ENCODE data around the gene ANGPTL3.

DNA sequence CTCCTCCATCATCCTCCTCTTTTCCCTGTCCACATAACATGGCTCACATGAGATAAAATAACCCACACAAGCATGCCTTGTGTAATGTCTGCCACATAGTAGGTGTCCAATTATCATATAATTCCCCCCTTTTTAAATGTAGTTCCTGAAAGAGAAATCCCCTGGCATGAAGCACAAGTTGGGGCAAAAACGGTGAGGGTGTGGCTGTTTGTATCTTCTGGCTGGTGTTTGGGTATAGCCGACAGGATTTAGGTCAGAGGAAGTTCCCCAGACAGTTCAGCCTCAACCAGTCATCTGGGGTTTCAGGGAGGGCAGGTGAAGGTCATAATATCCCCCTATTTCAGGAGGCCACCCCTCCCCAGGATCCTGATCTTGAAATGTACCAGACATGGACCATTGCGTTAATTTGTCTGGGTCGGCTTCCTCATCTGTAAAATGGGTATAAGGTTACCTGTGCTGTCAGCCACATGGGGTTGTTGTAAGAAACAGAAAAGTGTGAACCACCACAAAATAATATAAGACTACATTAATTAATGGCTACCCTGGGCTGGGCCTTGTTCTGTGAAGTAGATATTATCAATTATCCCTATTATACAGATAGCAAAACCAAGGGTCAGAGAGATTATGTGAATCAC, 29.1 kb upstream of the JUN start:
- PRO-cap: no peak
- RRBS, 2 experiments: no CpG with 5 or more reads among the region's 4 CpGs

DNA sequence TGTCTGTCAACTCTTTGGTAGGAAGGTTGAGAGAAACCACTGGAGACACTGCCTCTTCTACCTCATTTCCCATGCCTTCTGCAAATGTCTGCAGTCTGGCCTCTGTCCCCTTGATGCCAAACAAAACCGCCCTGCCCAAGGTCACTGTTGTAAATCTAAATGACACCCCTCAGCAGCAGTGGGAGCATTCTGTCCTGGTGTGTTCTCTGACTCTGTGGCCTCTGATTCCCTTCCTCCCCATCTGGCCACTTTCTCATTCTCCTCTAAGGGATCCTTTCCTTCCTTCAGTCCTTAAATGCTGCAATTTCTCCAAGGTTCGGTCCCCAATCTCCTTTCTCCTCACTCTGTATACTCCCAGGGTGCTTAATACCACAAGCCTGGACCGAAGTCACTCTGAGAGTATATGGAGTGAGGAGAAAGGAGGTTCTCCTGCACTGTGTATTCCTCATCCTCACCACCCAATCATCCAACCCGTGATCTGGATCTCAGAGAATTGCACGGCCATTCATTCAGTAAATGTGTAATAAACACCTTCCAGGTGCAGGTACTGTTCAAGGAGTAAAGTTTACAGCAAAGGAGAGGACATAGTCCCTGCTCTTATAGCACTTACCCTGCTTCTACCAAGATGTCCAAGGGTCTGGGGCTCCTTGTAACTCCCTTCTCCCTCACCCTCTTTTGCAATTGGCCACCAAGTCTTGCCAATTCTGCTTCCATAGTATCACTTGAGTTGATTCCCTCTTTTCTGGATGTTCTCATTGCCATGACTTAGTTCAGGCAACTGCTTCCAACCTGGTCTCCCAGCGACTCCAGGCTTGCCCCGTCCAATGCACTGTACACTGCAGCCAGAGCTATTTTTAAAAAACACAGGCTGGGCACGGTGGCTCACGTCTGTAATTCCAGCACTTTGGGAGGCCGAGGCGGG, 139.2 kb upstream of the JUN start:
- PRO-cap: no peak
- RRBS, 2 experiments: no CpG with 5 or more reads among the region's 11 CpGs

- PRO-cap: no peak
- RRBS, 2 experiments: no CpG with 5 or more reads among the region's 2 CpGs
These were observed 172.8 kb upstream of the FGGY start for GRCh38 chr1:59124108-59124548.

- PRO-cap: unidirectional peak, plus-strand start at chr1:59146702
- RRBS, 2 experiments: 3 to 4% methylated on average over 5 of the region's 58 CpGs
These were observed 150.0 kb upstream of the FGGY start for GRCh38 chr1:59146534-59147582.

GRCh38 chr1:59295508-59296186, 1.2 kb upstream of the FGGY start:
- PRO-cap: no peak
- RRBS, 2 experiments: no CpG with 5 or more reads among the region's 9 CpGs

- PRO-cap: no peak
- RRBS, 2 experiments: no CpG with 5 or more reads among the region's 6 CpGs
These were observed 94.3 kb downstream of the FGGY start for GRCh38 chr1:59391080-59391668.

DNA sequence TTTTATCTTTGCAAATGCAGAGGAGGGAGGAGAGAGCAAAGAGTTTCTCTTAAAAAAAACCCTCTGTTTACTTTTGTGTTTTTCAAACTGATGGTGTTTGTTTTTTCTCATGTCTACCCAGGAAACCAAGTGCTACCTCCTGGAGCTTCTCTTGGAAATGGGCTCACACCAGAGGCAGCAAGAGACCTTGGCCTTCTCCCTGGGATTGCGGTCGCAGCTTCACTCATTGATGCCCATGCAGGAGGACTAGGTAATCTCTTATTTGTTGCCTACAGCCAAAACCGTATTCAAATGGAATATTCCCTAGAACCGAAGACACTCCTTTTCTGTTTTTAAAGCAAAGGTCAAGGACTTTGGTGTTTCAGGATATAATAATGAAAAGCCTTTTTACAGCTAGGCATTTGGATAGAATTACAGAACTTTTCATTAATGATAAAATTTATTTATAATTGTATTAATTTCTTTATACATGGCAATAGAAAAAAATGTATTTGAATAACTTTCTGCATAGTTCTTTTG, 215.4 kb downstream of the FGGY start:
- PRO-cap: no peak
- RRBS, 2 experiments: no CpG with 5 or more reads among the region's 4 CpGs

DNA sequence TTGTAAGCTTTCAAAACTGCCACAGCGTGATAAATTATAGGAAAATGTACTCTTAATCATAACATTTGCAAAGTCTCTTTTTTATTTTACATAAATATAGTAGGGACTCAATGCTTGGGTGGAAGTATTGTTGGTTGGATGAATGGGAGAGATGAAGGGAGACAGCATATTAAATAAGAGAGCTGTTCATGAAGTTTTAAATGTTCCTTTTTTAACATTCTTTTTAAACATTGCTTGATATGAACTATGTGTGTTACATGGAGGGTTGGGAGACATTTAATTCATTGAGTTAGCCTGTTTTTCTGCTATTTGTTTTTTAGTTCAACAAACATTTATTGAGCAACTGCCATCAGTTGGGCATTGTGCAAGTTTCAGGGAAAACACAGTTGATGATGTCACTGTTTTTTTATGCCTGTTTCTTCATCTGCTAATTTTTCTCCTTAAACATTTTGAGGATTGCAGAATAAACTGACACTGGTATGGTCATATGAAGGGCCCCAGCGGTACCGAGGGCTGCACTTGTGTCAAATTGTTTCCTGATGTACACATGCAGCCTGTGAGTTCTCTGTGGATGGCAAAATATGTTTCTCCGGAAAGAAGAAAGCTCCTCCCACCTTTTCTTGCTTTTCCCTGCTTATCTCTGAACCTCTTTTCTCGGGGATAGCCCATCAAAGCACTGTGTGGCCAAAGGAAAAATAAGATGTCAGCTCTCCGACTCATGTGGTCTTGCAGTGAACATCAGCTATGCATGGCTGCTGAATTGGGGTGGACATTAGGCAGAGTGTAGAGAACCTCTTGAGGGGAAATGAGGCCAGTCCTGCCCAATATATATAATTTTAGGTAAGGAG, 253.0 kb downstream of the FGGY start:
- PRO-cap: no peak
- RRBS, 2 experiments: no CpG with 5 or more reads among the region's 6 CpGs

DNA sequence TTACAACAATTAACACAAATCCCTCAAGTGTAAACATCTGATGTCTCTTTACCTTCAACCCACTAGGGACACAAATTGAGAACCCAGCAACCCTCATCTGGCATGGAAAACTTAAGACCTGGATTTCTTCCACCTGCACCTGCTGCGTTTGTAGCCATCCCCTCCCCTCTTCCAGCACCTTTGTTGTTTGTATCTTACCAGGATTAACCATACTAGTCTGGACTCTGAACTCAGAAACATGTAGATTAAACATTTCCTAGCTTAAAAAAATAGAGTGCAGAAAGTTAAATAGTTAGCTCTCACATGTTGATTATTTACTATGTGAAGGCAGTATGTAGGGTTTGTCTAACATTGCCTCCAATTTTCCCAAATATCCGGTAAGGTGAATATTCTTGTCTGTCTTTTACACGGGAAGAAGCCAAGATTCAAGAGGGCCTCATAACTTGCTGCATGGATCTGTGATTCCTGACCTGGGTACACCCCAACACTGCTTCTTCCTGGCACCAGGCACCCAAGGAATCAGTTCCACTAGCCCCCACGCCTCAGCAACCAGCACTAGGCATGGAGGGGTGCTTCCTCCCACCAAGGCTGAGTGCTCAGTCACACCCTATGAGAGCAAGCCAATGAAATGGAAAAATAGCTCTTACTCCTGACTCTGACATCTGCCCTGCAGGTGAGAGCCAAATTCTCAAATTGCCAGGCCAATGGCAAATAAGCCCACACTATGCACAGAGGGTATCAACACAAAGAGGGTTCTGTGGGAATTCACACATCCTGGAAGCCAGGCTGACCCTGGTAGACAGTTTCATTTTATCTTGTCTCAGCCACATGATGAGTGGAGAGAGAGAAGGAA, 220.5 kb upstream of the HOOK1 start:
- PRO-cap: no peak
- RRBS, 2 experiments: no CpG with 5 or more reads among the region's 4 CpGs

DNA sequence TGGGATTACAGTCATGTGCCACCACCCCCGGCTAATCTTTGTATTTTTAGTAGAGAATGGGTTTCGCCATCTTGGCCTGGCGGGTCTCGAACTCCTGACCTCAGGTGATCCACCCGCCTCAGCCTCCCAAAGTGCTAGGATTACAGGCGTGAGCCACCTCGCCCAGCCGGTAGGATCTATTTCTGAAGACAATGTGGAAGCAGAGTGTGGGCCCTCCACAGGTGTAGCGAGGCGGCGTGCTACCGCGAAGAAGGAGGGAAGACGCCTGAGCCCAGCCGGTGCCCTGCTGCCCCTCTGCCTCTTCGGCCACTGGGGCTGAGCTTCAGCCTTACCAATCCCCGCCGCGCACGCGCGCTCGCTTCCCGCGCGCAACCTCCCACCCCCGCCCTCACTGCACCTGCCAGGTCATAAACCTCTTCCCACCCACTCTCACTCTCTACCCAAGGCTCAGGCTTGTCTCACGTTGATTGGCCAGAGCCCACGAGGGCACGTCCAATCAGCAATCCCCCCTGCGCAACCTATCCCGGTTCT, 495 bp upstream of the HOOK1 start:
- PRO-cap: no peak
- RRBS, 2 experiments: 5% methylated on average over 5 of the region's 32 CpGs; no CpG with 5 or more reads in 1 of the 2 experiments

DNA sequence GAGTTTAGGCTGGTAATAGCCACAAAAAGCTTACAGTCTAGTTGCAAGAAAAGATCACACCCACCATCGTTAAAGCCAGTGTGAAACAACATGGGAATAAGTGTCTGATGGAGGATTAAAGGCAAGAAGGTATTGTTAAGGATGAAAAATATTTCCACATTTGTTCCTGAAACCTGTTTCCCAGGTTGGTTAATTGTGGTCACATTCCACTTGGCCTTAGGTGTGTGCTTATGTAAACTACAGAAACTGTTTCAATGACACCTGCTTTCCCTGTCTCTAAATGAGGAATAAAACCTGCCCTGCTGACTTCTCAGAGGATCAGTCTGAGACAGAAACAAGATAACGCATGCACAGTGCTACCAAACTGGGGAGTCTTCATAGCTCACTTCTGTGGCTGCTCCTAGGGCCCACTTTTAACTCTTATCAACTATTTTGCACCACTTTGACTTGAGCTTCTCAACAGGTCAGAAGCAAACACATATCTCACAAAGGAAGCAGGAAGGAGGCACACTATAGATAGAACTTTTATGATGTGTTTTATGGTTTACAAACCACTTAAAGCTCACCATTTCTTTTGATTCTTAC, 33.7 kb downstream of the CYP2J2 start:
- PRO-cap: no peak
- RRBS, 2 experiments: no CpG with 5 or more reads among the region's 2 CpGs

DNA sequence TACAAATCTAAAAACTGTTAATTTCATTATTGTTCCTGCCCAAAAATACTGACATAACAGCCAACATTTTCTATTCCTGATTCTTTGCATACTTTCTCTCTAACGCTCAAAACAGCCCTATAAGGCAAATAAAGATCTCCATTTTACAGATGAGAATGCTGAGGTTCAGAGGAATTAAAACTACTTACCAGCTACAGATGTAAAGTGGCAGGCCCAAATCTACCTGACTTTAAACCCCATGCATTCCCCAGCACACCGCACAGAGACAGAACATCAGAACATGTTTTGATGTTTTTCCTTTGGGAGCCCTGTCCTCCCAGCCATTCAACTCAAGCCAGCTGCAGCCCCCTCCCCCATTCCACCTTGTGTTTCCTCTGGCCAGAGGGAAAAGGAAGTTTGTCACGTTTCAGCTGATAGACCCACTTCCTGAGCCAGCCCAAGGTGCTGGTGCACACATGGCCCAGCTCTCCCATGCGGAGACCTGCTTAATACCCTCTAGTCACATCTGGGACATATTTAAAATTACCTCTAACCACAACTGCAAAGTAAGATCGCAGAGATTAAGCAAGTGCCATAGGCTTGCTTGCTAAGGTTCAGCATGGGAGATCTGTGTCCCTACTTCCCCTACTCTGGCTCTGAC, 133.1 kb upstream of the NFIA start:
- PRO-cap: no peak
- RRBS, 2 experiments: no CpG with 5 or more reads among the region's 5 CpGs

DNA sequence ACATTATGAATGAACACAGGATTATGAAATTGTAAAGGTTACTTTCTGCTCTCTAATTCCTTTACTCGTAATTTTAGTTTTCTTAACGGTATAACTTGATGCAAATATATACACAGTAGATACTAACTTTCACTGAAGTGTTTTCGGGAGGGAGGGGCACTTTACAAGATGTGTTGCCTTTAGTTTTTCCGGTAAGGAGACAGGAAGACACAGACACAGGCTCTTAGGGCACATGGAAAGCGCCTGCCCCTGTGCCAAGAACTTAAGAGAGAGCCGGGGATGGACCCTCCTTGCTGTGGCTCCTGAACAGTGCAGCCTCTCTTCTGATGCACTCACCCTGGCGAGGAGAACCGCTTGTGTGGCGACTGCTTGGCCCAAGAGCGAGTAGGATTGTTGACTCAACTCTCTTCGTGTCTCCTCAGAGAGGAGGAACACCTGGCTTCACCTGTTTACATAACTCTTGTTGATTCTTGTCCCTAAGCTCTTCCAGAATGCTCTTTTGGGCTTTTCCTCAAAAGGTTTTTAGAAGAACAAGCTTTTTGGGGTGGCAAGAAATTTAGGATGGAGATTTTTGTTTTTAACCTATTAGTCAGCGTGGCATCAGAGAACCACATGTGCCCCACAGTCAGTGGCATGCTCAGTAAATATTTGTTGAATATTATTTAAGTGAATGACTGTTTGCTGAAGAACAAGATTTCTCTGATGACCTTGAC, 60.4 kb downstream of the NFIA start:
- PRO-cap: no peak
- RRBS, 2 experiments: 65 to 71% methylated on average over 3 of the region's 12 CpGs

DNA sequence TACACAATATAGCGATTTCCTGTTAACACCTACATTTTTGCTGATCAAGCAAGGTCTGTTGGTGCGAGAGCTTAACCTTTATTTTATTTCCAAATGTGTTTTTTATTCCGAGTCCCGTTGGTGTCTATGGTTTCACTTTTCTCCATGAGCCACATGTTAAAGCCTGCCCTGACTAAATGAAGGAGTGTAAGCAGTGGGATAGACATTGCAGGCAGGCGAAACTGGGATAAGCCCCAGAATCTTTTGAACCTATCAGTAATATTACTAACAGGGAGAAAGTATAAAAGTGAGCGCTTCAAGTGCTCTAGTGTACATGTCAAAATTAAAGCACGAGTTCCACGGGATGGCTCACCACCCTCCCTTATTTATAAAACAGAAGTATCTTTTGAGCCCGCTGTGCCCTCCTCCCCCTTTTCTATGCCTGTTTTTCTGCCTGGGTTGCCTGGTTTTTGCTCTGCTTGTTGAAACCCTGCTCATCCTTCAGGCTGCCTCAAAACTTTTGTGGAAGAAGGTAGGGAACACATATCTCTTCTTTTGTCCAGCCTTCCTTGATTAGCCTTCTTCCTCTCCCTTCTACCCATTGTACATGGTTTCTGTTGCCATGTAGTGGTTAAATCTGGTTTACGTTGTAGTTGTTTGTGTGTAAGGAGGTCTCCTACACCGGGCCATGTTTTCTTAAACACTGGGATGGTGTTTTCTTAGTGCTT, 120.8 kb downstream of the NFIA start:
- PRO-cap: no peak
- RRBS, 2 experiments: no CpG with 5 or more reads among the region's 11 CpGs

GRCh38 chr1:61259334-61259952, 177.1 kb downstream of the NFIA start:
- PRO-cap: no peak
- RRBS, 2 experiments: no CpG with 5 or more reads among the region's 8 CpGs

- PRO-cap: no peak
- RRBS, 2 experiments: no CpG with 5 or more reads among the region's 5 CpGs
These were observed 1.1 kb downstream of the PATJ start for GRCh38 chr1:61743418-61743806.

DNA sequence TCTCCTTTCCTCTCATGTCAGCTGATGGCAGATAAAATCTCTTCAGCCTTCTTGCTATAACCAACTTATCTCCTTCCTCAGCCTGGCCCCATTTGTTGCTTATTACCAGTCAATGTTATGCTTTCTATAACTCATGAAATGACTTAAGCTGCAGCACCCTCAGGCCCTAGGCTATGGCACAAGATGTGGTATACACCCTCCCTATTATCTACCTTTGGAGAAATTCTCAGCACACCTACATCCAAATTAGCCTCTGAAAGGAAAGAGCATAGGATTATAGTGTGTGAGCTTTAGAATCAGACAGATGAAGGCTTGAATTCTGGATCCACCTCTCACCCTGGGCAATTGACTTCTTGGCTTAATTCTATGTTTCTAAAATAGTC, 39.0 kb downstream of the PATJ start:
- PRO-cap: no peak

GRCh38 chr1:62597310-62597913, at the start of gene ANGPTL3:
Gene ANGPTL3, plus strand, starts transcription at chr1:62597520.
- PRO-cap: no peak
- RRBS, 2 experiments: no CpG with 5 or more reads among the region's 6 CpGs

GRCh38 chr1:62598985-62599904, 1.9 kb downstream of the ANGPTL3 start:
- PRO-cap: no peak
- RRBS, 2 experiments: no CpG with 5 or more reads among the region's 7 CpGs

GRCh38 chr1:62690330-62690780, 2.2 kb upstream of the DOCK7 start:
- PRO-cap: no peak
- RRBS, 2 experiments: no CpG with 5 or more reads among the region's 2 CpGs

All from astrocyte (in vitro differentiated cells and primary cell).